Endothelial cell (in vitro differentiated cells): ENCODE measurements around a stretch of chr7.

GRCh38 chr7:155962240-155962843, 150.1 kb upstream of the SHH start:
- PRO-cap = no peak

- PRO-cap = no peak
These were observed 24.6 kb downstream of the RNF32 start for GRCh38 chr7:156664946-156665824.

- PRO-cap = bidirectional peak, plus-strand start at chr7:156895666, minus-strand start at chr7:156895532
These were observed 2.3 kb upstream of the LMBR1 start for GRCh38 chr7:156895153-156895857.

DNA sequence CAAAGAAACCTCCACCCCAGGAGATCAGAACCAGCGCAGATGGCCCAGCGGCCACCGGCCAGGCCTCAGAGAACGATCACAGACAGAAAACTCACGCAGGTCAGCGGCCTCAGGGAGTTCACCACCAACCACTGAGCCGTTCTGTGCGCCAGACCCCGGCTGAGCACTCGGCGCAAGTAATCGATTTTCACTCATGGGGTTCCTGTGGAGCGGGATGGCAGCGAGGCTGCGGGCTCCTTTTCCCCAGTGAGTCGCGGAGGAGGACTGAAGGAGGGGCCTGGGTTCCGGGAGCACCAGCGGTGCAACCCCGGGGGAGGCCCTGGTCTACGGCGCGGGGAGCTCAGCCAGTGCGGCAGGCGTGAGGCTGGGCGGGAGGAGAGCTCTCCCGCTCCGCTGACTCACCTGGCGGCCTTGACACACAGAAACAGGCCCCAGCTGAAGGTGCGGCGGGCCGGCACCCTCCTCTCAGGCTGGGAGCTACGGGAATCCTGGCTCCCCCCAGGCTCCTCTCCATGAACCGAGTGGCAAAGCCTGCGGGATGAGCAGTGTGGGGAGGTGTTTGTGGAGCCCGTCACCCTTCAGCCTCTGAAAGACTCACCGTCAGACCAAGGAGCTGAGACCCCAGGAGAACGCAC, 6.9 kb upstream of the NOM1 start:
- PRO-cap = no peak

DNA sequence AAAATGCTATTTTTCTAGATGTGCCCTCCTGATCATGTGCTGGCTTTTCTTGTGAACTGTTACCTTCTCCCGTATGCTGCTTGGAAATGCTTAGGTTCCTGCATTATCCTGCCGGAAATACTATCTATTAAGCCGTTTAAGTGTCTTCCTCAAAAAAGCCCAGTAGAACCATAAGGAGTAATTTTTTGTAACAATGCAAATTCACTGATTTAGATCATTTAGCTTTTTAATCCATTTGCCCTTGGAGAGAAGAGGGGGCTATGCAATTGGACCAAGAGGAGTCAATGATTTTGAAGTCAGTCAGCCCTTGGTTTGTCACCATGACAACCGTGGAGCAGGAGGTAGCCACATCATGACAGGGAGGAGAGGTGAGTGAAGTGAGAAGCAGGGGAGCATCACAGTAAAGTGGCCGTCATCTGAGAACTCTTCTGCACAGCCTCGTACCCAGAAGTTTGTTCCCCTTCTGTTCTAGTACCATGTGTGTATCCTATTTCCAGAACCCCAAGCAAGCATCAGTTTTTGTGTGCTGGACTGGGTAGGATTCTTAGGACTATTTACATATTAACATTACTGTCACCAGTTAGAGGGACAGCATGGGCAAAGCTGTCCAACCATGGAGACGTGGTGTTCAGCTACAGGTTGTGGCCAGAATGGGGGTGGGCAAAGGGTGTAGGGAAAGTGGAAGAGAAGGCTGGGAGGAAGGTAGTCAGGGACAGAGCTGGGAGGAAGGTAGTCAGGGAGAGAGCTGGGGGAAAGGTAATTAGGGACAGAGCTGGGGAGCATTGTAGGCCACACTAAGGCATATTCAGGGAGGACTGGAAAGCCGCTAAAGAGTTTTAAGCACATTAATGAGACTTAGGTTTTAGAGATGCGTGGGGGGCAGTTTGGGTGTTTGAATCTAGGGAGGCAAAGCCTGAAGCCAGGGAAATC, 13.0 kb downstream of the UBE3C start:
- PRO-cap = no peak

GRCh38 chr7:157240317-157241008, 96.3 kb upstream of the DNAJB6 start:
- PRO-cap = no peak

GRCh38 chr7:157241679-157242373, 95.0 kb upstream of the DNAJB6 start:
- PRO-cap = no peak

DNA sequence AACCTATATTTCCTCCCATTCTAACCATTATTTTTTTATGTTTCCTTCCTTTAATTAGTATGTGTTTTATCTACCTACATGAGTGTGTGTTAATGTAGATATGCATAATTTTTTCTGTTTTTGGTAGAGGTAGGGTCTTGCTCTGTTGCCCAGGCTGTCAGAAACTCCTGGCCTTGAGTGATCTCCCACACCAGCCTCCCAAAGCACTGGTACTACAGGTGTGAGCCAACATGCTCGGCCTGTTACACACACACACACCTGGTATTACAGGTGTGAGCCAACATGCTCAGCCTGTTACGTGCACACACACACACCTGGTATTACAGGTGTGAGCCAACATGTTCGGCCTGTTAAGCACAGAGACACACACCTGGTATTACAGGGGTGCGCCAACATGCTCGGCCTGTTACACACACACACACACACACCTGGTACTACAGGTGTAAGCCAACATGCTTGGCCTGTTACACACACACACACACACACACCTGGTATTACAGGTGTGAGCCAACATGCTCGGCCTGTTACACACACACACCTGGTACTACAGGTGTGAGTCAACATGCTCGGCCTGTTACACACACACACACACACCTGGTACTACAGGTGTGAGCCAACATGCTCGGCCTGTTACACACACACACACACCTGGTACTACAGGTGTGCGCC, 72.8 kb upstream of the DNAJB6 start:
- PRO-cap = no peak

DNA sequence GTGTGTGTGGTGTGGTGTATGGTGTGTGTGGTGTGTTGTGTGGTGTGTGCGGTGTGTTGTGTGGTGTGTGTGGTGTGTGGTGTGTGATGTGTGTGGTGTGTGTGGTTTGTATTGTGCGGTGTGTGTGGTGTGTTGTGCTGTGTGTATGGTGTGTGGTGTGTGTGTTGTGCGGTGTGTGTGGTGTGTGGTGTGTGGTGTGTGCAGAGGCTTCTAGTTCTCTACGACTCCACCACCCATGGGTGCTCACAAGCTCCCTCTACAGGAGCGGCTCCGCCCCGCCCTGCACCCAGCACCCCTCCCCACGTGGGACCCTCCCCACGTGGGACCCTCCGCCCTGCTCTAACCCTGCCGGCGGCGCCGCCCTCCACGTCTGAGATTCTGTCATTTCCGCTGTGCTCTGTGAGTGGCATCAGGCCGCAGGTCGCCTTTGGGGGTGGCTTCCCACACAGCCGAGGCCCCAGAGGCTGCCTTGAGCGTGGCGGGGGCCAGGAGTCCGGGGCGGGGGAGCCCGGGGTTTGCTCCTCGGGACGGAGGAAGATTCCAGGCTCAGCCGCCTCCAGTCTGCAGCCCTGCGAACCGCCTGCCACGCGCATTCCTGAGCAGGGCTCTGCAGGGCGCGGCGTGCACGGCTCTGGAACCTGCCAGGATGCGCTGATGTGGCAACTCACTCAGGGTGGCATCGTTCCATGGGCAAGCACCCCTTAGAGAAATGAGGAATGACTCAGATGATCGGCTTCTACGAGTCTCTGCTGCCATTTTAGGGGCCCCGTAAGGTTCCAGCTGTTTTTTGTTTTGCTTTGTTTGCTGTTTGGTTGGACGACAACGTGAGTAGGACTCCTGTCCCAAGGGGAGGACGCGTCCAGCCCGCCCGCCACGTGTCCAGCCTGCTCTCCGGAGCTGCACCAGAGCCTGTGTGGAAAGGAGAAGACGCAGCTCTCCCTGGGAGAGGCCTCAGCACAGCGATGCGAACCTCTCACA, 36.9 kb upstream of the DNAJB6 start:
- PRO-cap = no peak

- PRO-cap = no peak
These were observed 17.9 kb downstream of the DNAJB6 start for GRCh38 chr7:157354625-157355167.

DNA sequence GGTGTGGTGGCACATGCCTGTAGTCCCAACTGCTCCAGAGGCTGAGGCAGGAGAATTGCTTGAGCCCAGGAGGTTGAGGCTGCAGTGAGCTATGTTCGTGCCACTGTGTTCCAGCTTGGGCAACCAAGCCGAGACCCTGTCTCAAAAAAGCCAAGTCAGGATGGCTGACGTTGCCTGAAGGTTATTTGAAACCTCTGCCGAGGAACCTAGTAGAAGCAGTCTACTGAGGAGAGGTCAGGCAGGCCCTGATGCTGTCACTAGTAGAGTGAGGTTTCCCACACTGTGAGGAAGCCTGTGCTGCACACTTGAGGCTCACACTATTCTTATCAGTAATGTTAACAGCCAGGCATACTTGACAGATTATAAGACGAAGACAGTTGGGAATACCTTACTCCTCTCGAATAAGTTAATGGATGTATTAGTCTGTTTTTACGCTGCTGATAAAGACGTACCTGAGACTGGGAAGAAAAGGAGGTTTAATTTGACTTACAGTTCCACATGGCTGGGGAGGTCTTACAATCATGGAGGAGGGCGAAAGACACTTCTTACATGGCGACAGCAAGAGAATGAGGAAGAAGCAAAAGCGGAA, 23.0 kb downstream of the DNAJB6 start:
- PRO-cap = no peak

- PRO-cap = no peak
These were observed 166.0 kb downstream of the DNAJB6 start for GRCh38 chr7:157502616-157503370.

GRCh38 chr7:157576989-157577487, 240.2 kb downstream of the DNAJB6 start:
- PRO-cap = no peak

GRCh38 chr7:157840647-157841426, 504.0 kb downstream of the DNAJB6 start:
- PRO-cap = no peak

GRCh38 chr7:157851651-157852273, 515.0 kb downstream of the DNAJB6 start:
- PRO-cap = no peak

GRCh38 chr7:157966247-157967152, 621.1 kb downstream of the PTPRN2 start:
- PRO-cap = no peak

DNA sequence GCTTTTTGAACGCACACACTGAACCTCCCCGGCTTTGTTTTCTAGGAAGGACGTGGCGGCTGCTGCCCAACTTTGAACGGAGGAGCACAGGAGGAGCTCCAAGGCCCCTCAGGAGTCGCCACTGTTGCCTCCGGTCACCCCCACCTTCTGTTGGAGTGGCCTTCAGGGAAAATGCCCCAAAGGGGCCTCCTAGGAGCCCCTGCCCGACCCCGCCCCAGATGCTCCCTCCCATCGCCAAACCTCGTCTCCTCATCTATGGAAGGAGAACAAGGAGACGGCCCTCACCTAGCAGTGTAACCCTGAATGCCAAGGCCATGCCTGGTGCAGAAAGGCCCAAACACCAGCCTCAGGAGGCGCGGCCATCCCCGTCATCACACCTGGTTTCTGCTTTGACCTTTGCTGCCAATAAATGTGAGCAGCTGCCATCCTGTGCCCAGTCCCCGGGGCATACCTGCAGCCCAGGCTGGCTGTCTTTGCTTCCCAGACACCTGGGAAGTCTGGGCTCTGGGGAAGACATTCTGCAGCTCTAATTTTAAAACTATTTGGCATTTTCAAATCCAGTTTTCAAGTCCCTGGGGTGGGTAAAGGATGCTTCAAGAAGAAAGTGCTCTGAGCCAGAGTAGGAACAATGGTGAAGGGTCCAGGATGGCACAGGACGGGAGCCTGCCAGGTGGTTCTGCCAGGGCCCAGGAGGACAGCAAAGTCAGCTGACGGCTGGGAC, 318.5 kb downstream of the PTPRN2 start:
- PRO-cap = no peak

GRCh38 chr7:158516804-158517457, 70.7 kb downstream of the PTPRN2 start:
- PRO-cap = no peak

DNA sequence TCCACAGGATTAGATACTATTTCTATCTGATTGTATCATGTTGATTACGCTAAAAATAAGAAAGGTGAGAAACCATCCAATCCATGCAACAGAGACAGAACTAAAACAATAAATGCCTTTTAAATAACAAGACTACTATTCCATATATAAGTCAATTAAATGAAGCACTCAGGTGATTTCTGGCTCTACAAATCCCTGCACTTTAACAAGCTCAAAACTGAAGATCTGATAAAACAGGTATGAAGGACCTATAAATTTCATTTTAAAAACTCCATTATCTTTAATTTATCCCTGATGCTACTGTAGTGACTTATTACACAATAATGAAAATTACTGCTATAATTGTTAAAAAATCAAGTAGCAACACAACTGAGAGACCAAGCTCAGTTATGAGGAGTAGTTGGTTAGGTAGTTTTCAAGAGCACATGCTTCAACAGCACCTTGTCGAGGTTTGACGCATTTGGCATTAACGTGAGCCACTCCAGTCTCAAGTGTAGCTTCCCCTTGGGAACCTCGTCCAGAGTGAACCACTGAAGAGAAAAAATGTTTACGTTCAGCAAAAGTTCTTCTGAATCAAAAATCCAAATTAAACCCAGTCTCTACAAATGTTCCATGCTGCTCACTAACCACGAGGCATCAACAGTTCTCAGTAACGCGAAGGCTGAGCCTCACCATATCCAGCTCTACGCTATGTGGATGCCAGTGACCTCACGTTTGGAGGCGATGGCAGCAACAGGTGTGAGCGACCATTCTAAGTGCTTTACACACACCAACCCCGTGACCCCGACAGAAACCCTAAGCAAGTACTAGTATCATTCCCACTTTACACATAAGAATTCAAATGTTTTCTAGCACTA, 55.2 kb upstream of the NCAPG2 start:
- PRO-cap = no peak

DNA sequence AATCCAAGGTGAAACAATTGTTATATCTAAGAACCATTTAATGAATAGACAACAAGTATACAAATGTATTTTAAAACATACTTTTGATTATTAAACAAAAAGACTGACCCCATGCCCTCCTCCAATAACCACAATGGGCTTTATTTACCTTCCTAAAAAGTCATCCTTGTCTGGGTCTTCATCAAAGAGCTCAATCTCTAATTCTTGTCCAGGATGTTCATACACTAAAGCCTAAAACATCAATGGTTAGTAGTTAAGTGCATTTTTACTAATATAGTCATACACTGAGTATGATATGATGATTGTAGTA, 58.3 kb upstream of the NCAPG2 start:
- PRO-cap = no peak